NCI-H460 (cell line): ENCODE measurements around the gene RBMS1.

GRCh38 chr2:157876499-157877185 lies 512 bp upstream of the ACVR1 start:
RAMPAGE:
- cytosol, long total RNA: no peak
- long total RNA: no peak
- nucleus, long total RNA: no peak

DNA sequence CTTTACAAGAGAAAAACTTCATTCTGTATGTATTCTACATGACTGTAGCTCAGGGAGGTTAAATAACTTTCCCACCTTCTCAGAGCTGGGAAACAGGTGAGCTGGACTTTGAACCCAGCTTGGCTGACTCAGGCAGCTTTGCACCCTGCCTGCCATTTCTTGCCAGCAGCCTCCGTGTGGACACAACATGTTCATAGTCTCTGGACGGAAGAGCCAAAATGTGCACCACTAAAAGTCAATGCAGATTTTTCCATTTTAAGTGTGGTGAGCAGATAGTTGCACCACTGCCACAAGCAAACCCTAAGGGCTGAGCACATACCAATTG lies 26.8 kb downstream of the UPP2 start:
RAMPAGE:
- cytosol, long total RNA: no peak
- long total RNA: no peak
- nucleus, long total RNA: no peak

DNA sequence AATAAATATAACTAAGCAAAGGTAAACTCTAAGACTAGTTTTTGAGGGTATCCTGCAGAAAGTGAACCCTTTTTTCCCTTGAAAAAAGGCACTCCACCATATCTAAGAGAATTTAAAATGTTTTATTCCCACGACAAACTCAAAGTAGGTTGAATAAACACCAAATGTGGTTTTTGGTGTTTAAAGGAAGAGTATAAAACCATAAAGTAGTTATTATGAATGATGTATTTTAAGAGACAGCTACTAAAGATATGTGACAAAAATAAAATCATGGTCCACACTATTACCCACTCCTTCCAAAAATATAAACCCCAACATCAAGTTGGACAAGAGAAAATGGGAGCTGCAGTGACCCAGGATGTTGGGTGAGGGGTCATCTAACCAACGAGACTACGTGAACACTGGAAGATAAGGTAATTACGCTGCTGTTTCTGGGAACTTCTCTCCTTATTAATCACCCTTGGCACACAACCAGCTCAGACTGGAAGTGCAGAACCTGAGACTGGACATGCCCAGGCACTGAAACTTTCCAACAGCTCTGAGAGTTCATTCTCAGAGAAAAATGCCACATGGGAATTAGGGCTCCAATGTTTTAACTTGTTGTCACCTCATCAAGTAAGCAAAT lies 135.4 kb downstream of the CCDC148 start:
RAMPAGE:
- cytosol, long total RNA: no peak
- long total RNA: no peak
- nucleus, long total RNA: no peak

DNA sequence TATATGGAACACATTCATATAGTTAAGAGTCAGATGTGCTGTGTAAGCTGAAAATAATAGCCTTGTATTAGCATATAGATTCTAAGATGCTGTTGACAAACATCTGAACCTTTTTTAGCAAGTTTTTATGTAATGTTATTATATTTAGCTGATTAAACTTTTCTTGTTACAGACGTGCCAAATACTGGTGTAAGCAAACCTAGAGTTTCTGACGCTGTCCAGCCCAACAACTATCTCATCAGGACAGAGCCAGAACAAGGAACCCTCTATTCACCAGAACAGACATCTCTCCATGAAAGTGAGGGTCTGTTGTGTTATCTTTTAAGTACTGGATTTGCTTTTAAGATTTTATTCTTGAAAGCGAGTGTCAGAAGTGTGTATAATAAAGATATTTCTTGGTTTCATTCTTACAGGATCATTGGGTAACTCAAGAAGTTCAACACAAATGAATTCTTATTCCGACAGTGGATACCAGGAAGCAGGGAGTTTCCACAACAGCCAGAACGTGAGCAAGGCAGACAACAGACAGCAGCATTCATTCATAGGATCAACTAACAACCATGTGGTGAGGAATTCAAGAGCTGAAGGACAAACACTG lies 164.2 kb downstream of the PKP4 start:
RAMPAGE:
- cytosol, long total RNA: no peak
- long total RNA: no peak
- nucleus, long total RNA: no peak

DNA sequence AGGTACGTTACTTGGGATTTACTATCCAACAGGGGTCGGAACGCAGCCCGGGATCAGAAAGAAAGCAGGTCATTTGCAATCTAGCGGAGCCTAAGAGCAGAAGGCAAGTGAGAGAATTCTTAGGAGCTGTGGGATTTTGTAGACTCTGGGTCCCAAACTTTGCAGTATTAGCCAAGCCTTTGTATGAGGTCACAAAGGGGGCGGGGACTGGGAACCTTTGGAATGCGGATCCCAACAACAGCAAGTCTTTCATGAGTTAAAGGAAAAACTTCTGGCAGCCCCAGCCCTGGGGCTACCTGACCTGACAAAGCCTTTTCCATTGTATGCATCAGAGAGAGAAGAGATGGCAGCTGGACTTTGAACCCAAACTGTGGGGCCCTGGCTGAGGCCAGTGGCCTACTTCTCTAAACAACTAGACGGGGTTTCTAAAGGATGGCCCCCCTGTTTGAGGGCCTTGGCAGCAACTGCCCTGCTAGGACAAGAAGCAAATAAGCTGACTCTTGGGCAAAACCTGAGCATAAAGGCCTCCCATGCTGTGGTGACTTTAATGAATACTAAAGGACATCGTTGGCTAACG lies 73.3 kb downstream of the DAPL1 start:
RAMPAGE:
- cytosol, long total RNA: no peak
- long total RNA: no peak
- nucleus, long total RNA: no peak

DNA sequence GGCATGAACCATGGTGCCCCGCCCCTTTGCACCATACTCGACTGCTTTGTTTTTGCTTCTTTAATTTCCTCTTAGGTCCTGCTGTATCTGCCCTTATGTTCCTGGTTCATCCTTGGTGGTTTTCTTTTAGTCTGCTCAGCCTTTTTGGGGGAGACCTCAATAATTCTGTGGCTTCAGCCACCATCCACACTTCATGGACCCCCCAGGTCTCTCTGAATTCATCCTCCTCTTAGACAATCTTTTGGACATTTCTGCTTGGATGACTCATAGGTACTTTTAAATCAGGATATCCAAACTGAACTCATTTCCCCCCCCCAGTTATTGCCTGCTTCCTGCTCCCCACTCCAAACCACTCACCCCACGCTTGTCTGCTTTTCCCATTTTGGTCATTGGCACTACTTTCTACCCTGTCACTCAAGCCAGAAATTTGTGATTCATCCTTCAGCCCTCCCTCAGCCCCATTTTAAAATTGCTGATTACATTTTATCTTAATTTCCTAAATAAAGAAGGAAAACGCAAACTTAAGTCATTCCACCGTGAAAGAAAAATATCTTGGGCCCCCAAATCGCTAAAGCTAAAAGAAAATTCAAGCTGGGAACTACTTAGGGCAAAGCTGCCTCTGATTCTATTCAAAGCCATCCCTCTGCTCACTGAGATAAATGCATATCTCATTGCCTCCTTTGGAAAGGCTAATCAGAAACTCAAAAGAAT lies 78.6 kb downstream of the TANC1 start:
RAMPAGE:
- cytosol, long total RNA: no peak
- long total RNA: no peak
- nucleus, long total RNA: no peak

DNA sequence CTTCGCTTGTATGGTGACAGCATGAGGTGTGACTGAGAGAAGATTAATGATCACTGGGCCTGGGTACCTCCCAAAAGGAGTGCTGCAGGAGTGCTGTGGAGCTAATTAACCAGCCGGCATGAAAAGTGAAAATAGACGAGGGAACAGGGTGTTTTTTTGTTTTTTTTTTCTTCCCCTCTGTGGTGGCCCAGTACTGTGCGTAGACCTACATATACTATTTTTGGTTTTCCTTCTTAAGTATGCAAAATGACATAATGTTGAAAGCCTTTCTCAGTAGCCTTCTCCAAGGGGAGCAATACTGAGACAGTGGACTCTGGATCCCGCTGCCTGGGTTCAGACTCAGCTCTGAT lies 122.4 kb downstream of the TANC1 start:
RAMPAGE:
- cytosol, long total RNA: no peak
- long total RNA: no peak
- nucleus, long total RNA: no peak

DNA sequence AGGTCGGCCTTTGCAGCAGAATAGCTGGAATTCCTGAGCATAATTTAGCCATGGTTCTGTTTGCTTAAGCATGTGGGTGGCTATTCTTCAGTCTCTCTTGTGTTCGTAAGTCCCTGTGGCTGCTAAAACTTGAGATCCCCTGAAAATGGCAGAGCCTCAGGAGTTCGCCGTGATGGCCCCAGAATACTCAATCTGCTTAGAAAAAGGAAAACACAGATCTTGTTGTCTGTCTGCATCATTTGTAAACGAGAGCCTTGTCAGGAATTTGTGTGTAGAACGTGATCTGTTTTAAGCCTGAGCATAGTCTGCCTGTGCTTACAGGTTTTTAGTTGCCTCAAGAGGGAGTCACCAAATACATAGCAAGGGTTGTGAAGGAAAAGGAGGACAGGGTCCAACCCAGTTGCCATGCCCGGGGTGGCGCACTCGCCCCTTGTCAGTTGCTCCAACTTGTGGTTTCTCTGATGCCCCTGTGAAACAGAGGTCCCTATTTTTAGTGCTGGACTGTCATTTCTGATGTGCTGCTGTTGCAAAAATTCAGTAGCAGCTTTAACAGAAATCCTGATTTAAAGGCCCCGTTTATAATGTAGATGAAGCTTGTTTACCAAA lies 74.9 kb downstream of the WDSUB1 start:
RAMPAGE:
- cytosol, long total RNA: no peak
- long total RNA: no peak
- nucleus, long total RNA: no peak

RAMPAGE:
- cytosol, long total RNA: no peak
- long total RNA: no peak
- nucleus, long total RNA: no peak
Measured at GRCh38 chr2:159774560-159775380, 23.2 kb downstream of the CD302 start.

GRCh38 chr2:159903454-159904046 lies 1.0 kb downstream of the LY75 start:
RAMPAGE:
- cytosol, long total RNA: no peak
- long total RNA: no peak
- nucleus, long total RNA: no peak

GRCh38 chr2:159943972-159944406 lies 39.4 kb upstream of the LY75 start:
RAMPAGE:
- cytosol, long total RNA: no peak
- long total RNA: no peak
- nucleus, long total RNA: no peak

DNA sequence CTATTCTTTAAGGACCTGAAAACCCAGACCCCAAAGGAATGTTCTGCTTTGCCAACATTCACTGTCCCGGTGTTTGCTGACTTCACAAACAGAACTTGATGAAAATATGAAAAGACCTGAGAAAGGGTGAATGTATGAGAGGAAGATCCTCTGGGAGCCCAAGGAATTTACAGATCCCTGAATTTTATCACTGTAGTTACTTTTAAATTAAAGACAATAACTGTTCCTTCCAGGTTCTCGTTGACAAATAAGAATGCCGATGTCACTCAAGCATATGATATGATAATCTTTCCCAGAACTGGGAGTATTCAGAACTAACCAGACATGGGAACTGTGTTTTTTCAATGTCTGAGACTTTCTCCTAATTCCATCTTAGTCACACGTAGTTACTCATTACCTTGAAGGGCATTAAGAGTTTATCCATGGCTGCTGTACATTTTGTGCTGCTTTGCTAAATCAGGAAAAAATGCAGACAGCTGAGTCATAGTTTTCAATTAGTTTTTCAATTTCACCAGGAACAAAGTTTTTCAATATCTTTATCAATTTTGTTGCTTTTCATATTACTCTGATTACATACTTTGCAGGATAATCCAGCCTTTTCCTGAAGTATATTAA lies 28.4 kb upstream of the ITGB6 start:
RAMPAGE:
- cytosol, long total RNA: no peak
- long total RNA: no peak
- nucleus, long total RNA: no peak

DNA sequence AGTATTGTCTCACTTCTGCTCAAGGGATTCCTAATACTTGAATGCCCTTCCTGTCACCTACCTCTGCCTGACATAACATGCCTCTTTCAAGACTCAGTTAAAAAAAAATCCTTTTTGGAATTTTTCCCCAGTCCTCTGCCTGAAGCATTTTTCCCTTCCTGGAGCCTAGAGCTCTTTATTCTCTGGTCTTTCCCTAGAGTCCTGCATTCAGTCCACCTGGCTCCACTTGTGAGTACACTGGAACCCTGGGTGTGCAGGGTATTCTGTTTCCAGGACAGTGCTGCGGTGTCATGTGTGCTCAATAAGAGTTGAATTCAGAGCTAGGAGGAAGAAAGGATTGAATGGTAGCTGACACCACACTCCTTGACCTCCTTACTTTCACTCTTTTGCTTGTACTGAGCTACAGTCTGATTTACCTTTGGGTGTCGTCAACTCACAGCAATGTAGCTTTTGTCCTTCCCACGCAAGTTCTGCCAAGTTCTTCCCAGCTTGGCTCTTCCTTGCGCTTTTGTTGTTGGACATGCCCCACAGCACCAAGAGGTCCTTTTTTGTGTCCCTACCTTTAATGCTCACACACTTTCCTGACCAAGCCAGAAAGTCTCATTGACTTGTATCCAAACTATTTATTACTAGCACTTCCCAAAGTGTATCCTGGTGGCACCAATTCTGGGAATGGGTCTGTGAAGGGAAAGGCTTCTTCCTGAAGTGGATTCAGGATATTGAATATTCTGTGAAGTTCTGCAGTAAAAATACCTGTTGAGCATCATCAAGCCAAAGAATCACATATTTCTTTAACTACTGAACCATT lies 38.3 kb upstream of the ITGB6 start:
RAMPAGE:
- cytosol, long total RNA: no peak
- long total RNA: no peak
- nucleus, long total RNA: no peak

DNA sequence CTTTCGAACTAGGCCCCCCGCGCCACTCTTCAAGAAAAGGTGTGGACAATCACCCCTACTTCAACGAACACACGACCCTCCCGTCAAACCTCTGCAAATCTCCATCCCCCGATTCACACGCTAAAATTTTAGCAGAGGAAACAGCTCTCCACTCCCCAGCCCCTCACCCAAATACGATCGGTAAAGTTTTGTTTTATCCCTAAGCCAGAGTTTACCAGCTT lies 85.4 kb downstream of the RBMS1 start:
RAMPAGE:
- cytosol, long total RNA: no peak
- long total RNA: no peak
- nucleus, long total RNA: no peak

DNA sequence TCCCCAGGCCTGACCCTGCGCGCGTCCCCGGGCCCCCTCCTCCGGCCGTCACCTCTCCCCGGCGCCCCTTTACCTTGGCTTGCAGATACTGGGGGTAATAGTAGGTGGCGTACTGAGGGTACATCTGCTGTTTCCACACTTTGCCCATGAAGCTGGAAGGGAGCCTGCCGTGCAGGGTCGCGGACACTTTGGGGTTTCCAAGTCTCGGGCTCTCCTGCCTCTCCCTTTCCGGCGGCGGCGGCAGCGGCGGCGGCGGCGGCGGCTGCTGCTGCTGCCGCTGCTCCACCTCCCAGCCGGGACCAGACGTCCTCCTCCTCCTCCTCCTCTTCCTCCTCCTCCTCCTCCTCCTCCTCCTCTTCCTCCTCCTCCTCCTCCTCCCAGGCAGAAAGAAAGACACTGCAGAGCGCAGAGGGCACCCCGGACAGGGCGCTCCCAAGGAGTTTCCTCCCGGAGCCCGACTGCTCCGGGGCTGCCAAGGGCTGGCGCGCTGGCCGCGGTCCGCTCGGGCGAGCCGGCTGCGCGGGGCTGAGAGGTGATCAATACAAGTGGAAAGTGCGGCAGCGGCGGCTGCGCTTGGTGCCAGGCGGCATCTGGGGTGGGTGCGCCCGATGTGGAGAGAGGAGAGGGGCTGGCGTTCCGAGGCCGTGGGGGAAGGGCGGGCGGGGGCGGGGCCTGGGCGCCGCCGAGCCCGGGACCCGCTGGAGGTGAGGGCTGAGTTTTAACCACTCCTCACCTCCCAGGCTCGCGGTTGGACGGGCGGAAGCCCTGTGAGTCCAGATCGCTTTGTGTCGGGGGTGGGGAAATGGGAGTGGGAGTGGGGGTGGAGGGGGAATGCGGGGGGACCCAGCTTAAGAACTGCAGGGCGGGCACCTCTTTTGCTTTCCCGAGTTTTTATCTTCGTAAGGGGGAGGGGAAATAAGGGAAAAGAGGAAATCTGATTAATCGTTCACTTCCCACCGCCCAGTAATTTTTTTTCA lies at the start of gene RBMS1:
Gene RBMS1 (minus strand): TSS at position 592 of the 977 bp plus-strand sequence.
RAMPAGE:
- cytosol, long total RNA: start-site peak on the minus strand centred at position 285 of the sequence, 50 bp wide, 90 and 58 reads in 2 replicates
- long total RNA: no peak
- nucleus, long total RNA: start-site peak on the minus strand centred at position 266 of the sequence, 73 bp wide, 115 and 105 reads in 2 replicates

GRCh38 chr2:161077495-161078462 lies 82.4 kb upstream of the TANK start:
RAMPAGE:
- cytosol, long total RNA: no peak
- long total RNA: no peak
- nucleus, long total RNA: no peak

DNA sequence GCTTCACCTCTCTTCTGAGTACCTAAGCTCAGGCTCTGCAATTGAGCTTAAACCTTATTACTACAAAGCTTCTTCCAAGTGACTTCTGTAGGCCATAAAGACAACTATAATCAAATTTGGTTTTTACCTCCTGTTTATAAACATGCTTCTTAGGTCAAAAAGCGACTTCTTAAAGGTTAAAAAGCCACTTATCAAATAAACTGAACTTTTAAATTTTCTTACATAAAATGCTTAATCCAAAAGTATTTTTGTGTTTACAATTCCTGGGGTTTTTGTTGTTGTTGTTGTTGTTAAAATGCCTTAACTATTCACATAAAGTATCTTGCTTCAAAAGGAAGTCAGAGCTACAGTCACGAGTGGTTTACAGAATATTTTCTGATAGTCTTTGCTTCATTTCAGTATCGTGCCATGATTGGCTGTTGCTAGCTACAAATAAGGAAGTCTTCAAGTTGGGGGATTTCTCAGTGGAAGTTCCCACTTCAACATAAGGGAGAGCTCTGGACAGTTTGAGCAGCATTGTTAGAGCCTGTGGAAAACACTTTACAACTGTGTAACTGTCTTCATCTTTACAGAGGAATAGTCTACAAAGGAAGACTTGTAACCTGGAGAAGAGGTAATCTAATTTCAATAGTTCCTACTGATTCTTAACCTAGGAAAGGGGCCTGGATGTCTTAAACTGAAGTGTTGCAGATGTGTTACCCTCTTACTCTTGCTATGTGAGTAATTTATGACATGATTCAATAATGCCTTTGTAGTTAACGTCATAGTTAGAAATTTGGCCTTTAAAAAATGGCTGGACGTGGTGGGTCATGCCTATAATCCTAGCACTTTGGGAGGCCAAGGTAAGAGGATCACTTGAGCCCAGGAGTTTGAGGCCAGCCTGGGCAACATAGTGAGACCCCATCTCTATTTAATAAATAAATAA lies 23.5 kb upstream of the TANK start:
RAMPAGE:
- cytosol, long total RNA: no peak
- long total RNA: no peak
- nucleus, long total RNA: no peak

GRCh38 chr2:161140975-161141332 lies 19.3 kb upstream of the TANK start:
RAMPAGE:
- cytosol, long total RNA: no peak
- long total RNA: no peak
- nucleus, long total RNA: no peak

RAMPAGE:
- cytosol, long total RNA: no peak
- long total RNA: no peak
- nucleus, long total RNA: no peak
Measured at GRCh38 chr2:161159768-161160149, 469 bp upstream of the TANK start.

DNA sequence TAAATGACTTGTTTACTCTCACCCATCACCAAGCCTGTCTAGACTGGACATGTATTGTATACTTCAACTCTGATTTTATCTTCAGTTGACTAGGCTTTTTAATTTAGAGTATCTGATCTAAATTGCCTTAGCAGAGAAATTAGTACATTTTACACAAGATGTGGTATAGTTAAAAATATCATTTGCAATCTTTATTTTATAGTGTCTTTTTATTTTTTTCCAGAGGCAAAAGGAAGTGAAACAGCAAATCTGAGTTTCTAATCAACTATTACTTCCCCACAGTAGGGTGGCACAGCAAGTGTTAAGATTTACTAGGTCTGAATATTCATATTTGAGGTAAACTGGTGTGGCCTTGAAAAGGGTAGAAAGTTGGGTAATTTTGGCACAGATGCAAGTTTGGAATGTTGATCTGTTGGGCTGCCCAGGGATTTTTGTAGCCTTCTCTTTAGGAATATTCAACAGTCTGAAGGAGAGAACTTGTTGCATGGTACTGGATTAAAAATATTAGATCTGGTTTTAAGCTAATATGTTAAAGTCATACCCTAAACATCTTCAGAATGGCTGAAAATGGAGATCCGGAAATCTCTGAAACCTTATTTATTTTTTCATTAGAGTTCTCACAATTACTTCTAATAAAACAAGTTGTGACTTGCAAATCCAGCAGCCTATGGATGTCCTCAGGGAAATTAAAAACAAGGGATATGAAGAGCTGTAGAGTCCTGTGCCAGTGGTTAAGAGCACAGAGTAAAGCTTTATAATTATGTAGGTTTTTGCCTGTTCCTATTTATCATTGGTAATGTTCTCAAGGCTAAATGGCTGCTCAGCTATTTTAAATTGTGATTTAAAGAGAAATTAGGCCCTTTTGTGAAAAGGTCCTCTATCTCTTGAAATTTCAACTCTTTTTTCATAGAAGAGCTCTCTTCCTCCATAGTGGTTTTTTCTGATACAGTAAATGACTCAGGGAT lies 10.8 kb downstream of the TANK start:
RAMPAGE:
- cytosol, long total RNA: no peak
- long total RNA: no peak
- nucleus, long total RNA: no peak